Measurements from ENCODE around the gene MICAL3.

DNA sequence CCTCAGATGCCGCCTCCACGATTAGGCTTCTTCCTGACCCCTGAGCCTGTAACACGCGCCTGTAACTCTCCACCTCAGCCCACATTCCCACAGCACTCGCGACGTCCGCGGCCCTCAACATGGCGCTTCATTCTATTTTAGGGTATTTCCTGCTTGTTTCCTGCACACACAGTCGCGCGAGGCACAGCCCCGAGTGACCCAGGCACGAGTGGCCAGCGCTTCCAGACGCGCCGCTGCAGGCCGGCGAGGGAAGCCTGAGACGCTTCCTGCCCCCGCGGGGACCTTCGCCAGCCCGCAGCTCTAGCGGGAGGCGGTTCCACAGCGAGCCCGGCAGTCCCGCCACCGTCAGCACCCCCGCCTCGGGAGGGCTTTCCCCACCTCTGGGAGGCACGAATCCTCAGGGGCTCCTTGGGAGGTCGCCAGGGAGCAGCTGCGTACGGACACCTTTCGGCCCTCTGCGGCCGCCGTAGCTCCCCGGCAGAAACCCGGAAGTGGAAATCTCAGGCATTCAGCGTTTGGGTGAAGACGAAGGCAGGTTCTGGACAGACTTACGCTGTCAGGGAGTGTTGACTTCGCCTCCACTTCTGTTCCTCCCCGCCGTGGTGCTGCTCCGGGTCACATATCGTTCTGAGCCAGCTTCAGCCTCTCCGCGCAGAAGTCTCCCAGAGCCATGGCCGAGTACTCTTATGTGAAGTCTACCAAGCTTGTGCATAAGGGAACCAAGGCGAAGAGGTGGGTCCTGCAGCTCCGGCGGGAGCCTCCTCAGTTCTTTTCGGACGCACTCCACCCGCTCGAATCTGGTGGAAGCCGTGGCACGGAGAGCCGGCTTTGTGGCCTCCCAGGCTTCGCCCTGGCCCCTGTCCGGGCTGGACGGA, 2926.0 kb upstream of the OR11H1 start:
- RRBS = no CpG with 5 or more reads among the region's 68 CpGs

- RRBS = 2% methylated on average over 5 of the region's 47 CpGs
These were observed 17.4 kb upstream of the CCT8L2 start for GRCh38 chr22:16609959-16610544.

DNA sequence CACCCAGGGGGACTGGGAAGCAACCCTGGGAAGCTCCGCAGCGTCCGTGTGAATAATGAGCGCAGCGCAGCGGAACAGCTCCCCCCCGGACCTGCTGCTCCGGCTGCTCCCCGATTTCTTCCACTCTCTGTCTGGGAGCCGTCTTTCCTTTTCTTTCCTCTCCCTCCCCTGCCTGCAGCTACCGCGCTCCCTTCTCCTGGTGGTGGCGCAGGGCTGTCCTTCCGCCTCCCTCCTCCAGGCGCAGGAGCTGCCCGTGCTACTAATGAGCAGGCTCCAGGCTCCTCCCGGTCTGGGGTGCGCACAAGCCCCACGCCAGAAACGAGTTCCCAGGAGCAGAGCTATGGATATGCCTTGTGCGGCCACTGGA, 107.3 kb downstream of the XKR3 start:
- RRBS = no CpG with 5 or more reads among the region's 21 CpGs

DNA sequence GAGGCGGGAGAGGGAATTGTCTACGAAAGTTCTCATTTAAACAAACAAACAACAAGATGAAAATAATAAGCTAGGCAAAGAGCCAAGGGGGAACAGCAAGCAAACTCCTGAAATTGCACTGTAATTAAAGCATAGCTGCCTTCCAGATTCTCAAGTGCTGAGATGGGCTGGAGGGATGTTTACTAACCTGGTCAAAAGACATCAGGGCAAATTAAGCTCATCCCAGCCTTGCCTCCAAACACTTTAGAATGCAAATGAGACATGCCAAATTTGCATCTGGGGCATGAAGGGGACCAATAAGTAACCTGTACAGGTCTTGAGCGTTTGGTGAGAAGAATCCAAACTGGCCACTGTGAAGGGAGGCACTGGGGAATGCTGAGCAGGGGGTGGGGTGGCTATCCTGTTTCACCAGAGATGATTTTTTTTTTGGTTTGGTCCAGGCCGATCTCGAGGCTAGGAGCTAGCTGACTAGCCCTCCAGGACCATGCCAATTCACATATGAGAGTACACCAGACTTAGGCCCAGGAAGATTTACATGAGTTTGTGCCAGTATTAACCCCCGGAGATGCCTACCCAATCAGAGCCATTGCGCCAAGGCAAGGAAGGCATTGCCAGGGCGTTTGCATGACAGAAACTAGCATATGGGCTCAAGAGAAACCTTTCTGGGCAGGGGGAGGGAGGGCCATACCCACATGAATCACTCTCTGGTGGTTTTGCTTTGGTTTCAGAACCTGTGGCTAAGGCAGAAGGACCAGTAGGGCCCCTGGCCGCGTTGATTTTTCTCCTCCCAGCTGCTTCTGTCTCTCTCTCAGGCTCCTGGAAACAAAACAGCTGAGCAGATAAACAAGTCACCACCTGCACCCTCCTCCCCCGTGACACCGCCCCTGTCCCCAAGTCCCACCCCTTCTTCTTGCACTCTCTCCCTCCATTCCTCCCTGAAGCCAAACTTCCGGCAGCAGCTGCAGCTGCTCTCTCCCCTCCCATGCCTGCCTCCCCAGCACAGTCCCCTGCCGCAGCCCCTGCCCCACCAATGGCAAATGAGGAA, 38.6 kb upstream of the ADA2 start:
- RRBS = no CpG with 5 or more reads among the region's 14 CpGs

DNA sequence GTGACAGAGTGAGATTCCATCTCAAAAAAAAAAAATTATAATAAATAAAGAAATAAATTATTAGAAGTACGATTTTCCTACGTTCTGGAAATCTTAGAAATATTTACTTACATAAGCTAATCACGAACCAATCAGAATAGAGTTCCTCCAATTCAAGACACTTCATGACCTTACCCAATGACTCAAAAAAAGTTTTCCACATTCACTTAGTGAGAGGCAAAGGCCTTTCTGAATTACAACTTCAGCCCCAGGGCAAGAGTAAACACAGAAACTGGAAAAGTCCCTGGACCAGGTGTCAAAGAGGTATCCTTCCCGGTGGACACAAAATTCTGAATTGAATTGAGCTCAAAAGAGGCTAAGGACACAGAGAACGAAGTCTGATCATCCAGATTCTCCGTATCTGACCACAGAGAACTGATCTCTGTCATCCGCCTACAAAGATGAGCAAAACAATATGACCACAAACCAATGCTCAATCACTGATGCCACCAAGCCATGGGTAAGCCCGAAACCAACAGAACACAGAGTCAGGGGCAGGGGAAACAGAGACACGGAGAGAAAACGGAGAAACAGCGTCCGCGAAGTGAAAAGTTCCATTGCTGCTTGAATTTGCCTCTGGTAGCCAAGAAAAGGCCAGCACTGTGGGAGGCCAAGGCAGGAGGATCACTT, 6.9 kb downstream of the BID start:
- RRBS = no CpG with 5 or more reads among the region's 13 CpGs

DNA sequence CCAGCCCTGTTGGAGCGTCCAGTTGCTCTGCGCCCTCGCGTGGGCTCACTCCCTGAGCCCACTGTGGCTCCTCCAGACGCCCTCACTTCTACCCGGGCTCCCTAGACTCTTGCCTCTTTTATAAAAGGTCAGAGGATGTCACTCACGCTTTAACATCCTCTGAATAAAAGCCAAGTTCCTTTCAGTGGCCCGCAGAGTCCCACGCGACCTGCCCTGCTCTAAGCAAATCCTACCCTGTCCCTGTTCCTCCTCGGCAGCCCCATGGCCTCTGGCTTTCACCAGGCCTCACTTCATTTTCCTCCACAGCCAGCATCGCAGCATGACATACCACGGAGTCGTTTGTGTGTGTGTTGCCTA, 997 bp upstream of the BID start:
- RRBS = no CpG with 5 or more reads among the region's 14 CpGs

DNA sequence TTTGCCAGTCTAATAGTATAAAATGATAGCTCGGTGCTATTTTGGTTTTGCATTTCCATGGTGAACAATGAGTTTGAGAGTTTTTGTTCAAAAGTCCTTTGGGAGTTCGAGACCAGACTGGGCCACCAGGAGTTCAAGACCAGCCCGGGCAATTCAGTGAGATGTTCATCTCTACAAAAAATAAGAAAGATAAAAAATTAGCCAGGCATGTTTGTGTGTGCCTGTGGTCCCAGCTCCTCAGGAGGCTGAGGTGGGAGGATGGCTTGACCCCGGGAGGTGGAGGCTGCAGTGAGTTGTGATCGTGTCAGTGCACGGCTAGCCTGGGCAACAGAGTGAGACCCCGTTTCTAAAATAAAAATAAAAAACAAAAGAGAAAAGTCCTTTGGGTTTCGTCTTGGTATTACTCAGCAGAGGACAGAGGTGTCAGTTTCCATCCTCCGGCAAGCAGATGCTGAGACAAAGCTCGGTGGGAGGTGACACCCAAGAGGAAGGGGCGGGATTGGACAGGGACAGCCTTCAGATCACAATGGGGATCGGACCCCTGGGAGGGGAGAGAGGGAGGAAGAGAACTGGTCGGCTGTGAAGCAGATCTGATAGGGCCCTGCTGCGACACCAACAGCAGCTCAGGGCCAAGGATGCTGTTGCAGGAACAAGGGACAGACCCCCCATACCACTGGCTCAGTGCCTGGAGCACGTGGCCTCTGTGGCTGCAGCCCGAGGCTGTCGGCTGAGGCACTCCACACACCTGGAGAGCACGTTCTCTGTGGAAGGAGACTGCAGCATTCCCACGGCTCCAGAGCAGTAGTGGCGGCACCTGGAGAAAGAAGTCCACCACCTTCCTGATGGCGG, 5.1 kb upstream of the BID start:
- RRBS = no CpG with 5 or more reads among the region's 21 CpGs

GRCh38 chr22:17781267-17782304, 7.3 kb upstream of the BID start:
- RRBS = no CpG with 5 or more reads among the region's 18 CpGs

- RRBS = no CpG with 5 or more reads among the region's 14 CpGs
These were observed 21.3 kb upstream of the BID start for GRCh38 chr22:17795678-17795903.

- RRBS = 95% methylated on average over 7 of the region's 21 CpGs
These were observed 91.8 kb upstream of the BID start for GRCh38 chr22:17865754-17866823.

- RRBS = 68% methylated on average over 6 of the region's 23 CpGs
These were observed 104.0 kb downstream of the MICAL3 start for GRCh38 chr22:17919970-17921096.

- RRBS = no CpG with 5 or more reads among the region's 16 CpGs
These were observed 82.4 kb downstream of the MICAL3 start for GRCh38 chr22:17941808-17942564.

DNA sequence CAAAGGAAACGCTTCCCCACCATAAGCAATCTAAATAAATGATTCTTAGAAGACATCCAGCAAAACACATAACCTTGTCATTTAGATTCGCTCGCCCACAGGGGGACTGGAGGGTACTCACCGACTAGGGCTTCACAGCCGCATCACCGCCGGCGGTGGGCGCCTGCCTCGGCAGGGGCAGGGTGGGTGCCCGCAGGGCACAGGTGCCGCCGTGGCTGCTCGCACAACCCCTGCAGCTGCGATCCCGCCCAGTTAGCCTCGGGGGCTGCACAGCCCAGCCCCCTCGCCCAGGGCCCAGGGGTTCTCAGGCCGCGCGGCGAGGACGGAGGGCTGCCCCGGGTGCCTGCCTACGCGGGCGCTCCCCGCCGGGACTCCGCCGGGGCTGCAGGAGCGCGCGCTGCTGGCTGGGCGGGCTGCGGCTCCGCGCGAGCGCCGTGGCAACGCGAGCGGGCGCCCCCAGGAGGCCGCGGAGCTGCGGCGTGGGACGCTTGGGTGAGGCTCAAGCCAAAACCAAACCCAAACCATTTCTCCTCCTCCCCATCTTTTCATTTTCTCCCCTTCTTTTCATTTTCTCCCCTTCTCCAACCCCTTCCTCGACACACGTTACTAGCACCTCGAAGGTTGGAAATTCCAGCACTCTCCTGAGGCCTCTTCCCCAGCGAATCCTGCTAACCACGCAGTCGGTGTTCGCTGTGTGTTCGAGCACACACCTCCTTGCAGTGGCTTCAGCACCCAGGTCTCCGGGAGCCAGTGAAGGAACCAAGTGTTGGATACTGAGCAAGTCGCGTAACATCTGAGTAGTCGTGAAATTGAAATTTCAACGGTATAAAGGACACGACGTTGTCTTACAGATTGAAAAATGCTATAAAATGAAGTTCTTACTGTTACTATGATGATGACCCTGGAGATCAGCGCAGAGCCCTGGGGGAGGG, at the start of gene MICAL3:
MICAL3 (minus strand) TSS at position 402 of the 932 bp plus-strand sequence.
- RRBS = no CpG with 5 or more reads among the region's 66 CpGs

GRCh38 chr22:18033517-18034063, 9.2 kb upstream of the MICAL3 start:
- RRBS = no CpG with 5 or more reads among the region's 2 CpGs

DNA sequence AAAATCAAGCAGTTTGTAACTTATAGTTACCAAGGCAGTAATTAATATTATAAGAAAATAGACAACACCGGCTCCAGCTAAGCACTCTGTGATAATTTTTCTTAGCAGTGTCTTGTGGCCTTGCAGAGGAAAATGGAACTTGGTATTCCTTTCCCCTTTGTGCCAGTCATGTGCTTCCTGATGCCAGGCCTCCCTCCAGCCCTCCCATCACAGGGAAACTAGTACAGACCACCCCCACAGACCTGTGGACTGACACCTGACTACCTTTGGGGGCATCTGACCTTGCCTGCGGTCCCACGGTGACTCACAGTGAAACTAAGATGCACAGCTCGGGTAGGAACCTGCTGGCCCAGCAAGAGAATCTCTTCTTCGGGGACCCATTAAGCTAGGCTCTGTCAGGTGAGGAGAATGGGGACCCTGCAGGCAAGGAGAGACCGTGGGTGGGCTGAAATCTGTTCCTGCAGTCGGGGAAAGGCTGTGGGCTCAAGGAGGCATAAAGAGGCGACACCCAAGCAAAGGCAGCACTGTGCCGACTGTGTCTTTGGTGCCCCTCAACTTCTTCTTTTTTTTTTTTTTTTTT, 21.0 kb upstream of the PEX26 start:
- RRBS = no CpG with 5 or more reads among the region's 9 CpGs

DNA sequence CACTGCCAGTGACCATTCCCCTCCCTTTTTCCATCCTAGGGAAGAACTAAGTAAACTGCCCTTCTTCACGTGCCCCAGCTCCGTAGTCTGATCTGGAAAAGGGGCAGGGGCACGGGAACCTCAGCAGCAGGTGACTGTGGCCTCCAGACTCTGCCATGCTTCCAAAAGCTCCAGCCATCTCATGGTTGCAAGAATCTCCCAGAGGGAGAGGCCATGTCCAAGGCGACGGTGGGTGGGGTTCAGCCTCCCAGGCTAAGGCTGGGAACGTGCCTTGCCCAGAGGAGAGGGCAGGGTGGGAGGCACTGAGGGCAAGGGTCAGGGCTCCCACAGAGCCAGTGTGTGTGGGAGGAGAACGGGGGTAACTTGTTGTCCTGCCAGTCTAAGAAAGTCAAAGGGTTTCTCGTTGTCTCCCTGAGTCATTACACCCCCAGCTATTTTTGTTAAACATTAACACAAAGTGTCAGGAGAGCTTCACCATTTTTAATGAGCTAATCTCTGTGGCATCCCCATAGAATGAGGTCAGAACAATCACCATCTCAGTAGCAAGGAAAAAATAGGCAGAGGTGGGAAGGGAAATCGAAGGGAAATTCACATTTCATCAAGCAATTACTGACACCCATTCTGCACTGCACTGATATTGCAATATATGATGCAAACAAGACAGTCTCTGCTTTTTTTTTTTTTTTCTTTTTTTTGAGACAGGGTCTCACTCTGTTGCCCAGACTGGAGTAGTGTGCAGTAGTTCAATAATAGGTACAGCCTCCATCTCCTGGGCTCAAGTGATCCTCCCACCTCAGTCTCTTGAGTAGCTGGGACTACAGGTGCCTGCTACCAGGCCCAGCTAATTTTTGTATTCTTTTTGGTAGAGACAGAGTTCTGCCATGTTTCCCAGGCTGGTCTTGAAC, 16.5 kb upstream of the PEX26 start:
- RRBS = no CpG with 5 or more reads among the region's 9 CpGs

DNA sequence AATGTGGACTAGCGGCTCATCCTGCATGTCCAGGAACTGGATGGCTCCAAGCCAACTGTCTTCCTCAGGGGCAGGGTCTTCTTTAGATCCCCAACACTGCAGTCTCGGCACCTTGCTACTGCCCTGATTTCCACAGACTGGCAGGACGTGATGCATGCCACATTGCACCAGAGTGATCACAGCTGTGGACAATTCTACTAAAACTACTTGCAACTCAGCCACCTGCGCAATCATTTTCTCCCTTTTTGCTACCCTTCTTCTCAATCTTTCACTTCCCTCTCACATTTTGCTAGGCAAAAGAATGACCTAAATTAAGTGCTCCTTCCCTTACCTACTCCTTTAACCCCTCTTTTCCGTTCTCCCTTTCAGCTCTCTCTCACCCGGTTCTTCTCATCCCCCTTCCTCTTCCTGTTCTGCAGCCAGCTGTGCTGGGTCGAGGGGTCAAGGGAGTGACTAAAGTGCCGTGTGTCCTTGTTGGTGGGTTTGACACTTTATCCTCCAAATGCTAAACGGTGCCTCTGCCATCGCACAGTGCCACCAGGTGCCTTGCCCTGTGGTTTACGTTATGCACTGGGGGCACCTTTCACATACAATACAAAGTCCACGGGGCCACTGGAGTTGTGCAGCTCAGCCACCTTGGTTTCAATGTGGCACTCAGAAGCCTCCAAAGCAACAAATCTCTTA, 11.5 kb upstream of the PEX26 start:
- RRBS = no CpG with 5 or more reads among the region's 12 CpGs

GRCh38 chr22:18088931-18089496, 11.2 kb downstream of the PEX26 start:
- RRBS = no CpG with 5 or more reads among the region's 9 CpGs

- RRBS = no CpG with 5 or more reads among the region's 16 CpGs
These were observed 976 bp downstream of the TUBA8 start for GRCh38 chr22:18111463-18112107.

DNA sequence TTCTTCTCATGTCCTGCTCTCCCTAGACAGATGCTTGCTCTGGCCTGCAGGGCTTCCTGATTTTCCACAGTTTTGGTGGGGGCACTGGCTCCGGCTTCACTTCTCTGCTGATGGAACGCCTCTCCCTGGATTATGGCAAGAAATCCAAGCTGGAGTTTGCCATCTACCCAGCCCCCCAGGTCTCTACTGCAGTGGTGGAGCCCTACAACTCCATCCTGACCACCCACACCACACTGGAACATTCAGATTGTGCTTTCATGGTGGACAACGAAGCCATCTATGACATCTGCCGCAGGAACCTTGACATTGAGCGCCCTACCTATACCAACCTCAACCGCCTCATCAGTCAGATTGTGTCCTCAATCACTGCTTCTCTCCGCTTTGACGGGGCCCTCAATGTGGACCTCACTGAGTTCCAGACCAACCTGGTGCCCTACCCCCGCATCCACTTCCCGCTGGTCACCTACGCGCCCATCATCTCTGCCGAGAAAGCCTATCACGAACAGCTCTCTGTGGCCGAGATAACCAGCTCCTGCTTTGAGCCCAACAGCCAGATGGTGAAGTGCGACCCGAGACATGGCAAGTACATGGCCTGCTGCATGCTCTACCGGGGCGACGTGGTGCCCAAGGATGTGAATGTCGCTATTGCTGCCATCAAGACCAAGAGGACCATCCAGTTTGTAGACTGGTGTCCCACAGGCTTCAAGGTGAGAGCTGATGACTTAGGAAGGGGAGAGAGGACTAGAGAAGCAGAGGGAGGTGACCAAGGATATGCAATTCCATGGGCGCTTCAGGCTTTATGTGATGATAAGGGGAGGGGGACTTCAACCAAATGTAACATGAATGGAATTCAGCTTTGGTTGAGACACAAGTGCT, 16.0 kb downstream of the TUBA8 start:
- RRBS = no CpG with 5 or more reads among the region's 22 CpGs